Helper T cell (primary cell): ENCODE results near the gene GDNF.

DNA sequence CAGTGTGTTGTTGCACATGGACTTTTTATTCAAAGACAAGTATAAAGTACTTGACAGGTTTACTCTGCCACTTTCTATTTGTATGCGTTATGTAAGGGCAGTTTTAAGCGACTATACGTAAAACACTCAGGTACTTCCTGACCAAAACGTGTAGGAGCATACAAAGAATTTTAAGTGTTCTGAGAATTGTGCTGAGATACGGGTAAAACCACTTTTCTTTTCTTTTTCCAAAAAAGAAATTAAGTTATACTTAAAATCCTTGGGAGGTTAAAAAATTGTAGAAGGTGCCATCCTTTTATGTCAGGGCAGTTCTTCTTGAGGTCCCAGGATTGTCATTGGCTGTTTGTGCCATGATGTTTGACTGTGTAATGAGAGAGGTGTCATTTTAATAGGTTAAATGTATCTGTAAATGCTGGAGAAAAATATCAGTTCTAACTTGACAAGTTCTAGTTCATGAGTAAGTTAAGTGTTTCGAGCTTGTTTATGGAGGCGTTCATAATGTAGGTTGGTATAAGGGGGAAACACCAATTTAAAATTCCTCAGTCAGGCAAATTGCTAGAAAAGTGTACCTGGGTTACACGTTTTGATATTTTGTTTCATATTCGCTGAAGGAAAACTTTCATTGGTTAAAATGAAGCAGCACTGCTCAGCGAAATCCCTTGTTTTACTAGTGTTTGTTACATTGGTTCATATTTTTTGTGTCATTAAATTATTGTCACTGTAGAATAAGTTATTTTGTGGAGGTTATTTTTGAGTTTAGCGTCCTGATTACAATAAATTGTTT is 1.5 kb downstream of the NIPBL start:
- PRO-cap, 2 experiments = peak in 2 of 2 experiments; most common plus-strand start position 492 of the sequence (in 2); most common minus-strand start position 80 of the sequence (in 1)

- PRO-cap, 2 experiments = no peak in any of the 2 experiments
Measured at GRCh38 chr5:36878695-36879231, 2.2 kb downstream of the NIPBL start.

DNA sequence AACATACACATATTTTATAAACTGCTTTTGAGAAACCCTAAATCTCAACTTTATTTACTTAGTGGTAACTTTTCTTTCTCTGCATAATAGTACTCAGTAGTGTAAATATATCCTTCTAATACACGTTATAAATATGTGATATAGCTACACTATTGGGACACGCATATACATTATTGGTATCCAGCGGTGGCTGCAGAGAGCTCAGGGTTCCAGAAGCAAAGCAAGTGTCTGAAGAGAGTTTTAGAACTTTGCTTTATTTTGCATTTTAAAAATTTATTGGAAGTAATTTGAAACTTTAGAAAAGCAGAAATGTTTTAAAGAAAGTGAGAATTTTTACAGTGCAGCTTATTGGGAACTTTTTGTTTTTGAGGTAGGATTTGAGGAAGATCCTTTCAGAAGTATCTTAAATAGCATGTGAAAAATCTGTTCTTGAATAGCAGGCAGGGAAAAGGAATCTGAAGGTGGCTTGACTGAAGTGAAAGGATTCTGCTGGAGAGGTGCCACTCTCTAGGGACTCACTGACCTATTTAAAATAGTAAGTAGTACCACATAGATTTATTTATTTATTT is 68.9 kb downstream of the NIPBL start:
- PRO-cap, 2 experiments = no peak in any of the 2 experiments

DNA sequence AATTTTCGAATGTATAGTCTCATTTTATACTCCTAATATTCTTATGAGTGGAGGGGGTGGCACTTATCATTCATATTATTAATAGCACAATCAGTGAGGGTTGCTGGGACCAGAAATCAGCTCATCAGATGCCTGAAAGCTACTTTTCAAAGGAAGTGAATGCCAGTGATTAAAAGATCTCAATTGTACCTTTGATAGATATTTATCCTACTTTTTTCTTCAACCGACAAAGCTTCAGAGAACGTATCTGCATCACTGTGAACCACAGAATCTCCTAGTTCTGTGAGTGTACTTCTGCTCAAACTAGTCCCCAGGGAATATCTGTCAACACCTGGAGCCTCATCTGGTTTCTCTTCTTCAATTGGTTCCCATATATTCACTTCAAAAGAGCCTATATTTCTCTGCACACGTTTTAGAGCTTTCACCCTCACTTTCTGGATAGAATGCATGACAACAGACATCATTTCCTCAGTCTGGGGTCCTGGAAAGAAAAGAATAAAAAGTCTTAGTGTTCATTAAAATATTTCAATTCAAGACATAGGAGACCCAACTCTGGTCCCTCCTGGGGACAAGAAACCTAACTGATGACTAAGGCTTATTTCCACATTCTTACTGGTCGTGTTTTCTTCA is 64.5 kb downstream of the CPLANE1 start:
- PRO-cap, 2 experiments = no peak in any of the 2 experiments

GRCh38 chr5:37839653-37840960 is at the start of gene GDNF:
GDNF (minus strand) TSS chr5:37840041.
- PRO-cap, 2 experiments = no peak in any of the 2 experiments

- PRO-cap, 2 experiments = no peak in any of the 2 experiments
Measured at GRCh38 chr5:38400285-38400856, 142.0 kb downstream of the EGFLAM start.

DNA sequence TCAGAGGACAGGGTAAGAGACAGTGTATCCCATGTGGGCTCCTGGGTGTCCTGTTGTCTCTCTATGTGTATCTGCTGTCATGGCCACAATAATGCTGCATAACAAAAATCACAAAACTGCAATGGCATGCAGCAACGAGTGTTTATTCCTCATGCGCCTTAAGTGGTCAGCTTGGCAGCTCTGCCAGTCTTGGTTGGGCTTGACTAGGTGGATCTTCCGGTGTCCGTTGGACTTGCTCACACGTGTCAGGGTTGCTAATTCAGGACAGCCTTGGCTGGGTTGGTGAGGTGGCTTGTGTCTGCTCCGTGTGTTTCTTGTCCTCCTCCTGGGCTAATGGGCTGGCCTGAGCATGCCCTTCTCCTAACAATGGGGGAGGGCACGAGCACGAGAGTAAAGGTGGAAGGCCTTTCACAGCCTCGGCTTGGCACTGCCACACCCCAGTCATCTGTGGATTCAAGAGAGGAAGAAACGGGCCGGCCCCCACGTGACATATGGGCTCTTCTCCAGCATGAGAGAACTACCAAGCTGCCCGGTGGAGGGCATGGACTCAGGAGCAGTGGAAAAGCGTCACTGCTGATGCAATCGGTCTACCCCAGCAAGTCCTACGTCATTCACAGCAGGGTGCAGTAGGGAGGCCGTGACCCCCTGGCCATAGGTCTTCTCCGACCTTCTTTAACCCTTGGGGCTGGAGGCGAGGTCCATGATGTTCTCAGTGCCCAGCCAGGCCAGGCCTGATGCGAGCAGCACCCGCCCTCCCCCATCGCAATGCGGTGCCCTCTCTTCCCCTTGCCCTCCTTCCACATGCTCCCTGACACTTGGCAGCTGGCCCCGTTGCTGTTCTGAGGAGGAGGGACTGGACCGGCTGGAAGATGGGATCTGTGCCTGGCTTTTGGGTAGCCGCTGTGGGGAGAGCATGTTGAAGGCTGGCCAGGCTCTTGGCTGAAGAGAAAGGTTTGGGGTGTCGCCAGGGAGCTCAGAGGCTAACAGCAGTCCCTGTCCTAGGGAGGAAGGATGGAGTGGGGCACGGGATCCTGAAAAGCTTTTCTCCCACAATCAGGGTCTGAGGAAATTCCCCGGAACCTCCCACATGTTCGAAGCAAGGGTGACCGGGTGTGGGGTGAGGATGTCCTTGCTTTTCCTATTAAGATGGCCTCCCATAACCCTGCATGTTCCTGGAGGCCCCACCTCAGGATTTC is 90.0 kb downstream of the LIFR start:
- PRO-cap, 2 experiments = no peak in any of the 2 experiments

GRCh38 chr5:38534991-38535808 is 21.2 kb downstream of the LIFR start:
- PRO-cap, 2 experiments = no peak in any of the 2 experiments

DNA sequence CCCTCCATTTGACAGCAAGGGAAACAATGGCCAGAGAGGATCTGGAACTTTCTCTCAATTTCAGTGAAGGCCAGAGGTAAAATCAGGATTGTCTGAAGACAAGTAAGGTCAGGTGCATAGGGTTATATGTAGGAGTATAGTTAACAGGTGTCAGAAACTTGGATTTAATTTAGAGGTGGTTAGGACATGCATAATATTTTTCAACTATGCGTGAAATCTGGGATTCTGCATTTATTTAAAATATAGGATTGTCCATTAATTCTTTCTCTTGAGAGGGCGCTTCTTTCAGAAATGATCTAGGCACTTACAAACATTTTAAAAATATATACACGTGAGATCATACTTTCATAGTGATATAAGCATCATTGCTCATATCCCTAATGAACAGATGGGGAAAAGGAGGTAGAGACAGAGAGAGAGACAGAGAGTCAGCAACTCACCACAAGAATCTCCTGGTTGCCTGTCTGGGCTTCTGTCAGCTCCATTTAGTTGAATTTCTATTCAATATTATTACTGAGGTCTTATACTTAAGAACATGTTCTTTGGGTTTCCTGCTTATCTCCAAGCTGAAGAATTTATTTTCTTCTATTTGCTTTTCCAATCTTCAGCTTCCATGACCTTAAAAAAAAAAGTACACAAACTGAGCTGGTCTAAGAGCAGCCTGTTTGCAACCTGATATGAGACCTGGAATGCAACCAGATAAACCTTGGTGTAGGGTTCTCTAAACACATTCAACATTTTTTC is 51.4 kb upstream of the LIFR start:
- PRO-cap, 2 experiments = no peak in any of the 2 experiments

DNA sequence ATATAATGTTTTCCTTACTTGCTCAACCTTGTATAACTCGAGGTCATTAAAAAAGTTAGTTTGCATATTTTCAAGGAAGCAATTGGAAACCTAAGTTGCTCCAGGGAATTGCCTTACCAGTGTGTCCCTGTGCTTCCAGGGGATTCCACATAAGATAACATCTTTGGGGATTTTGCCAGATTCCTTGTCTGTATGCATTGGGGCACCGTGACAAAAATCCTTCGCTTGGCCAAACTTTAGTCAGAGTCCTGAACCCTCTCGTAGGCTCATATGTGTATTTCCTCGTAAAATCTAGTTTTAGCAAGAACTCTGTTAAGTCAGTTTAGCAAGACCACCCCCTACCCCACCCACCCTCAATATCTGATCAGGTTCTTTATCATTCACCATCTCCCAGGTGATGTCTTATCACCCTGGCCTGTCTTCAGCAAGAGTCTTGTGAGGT is 14.6 kb upstream of the OSMR start:
- PRO-cap, 2 experiments = no peak in any of the 2 experiments

- PRO-cap, 2 experiments = no peak in any of the 2 experiments
Measured at GRCh38 chr5:38835740-38836664, 9.8 kb upstream of the OSMR start.

GRCh38 chr5:38846606-38847211 is 897 bp downstream of the OSMR start:
- PRO-cap, 2 experiments = no peak in any of the 2 experiments

DNA sequence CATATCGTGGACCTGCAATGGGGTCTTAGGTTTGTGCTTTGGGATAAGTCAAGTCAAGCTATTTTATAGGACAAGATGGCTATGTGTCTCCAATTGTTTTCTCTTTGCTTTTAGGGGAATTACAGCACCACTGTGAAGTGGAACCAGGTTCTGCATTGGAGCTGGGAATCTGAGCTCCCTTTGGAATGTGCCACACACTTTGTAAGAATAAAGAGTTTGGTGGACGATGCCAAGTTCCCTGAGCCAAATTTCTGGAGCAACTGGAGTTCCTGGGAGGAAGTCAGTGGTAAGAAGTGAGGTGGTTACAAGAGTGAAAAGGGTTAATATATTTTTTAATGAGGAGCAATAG is 35.6 kb downstream of the OSMR start:
- PRO-cap, 2 experiments = no peak in any of the 2 experiments

DNA sequence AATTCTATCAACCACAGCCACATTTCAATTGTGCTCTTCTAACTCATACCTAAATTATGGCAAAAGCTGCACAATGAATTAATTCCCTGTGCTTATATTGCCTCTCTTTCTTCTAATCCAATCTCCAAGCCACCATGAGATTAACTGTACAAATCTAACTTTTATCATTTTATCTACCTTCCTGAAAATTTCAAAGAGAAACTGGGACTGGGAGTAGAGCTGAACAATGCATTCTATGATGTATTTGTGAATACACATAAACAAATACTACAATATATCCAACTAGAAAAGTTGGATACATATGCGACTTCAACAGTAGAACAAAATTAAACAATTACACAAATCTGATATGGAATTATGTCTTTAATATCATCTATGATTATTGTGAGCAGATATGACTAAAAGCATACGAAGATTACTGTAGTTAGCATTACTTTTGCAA is 42.7 kb downstream of the RICTOR start:
- PRO-cap, 2 experiments = no peak in any of the 2 experiments

- PRO-cap, 2 experiments = peak in 1 of 2 experiments; most common minus-strand start chr5:39200233 (in 1)
Measured at GRCh38 chr5:39199784-39200722, 19.3 kb downstream of the FYB1 start.

DNA sequence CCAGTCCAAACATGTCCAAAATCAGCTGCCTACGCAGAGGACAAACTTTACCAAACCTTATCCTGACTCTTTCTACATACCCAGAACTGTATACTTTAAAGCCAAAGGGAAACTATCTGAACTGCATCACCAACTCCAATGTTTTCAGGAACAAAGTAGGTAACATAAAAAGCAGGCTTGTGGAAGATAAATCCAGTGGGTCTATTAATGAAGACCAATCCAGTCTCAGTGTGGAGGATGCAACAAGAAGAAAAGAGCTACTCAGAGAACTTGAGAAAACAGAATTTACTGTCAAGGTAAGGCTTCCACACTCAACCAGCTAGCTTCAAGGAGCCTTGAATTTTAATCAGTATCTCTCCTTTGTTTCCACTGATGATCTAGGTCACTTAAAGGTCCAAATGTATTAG is 36.2 kb upstream of the FYB1 start:
- PRO-cap, 2 experiments = no peak in any of the 2 experiments

DNA sequence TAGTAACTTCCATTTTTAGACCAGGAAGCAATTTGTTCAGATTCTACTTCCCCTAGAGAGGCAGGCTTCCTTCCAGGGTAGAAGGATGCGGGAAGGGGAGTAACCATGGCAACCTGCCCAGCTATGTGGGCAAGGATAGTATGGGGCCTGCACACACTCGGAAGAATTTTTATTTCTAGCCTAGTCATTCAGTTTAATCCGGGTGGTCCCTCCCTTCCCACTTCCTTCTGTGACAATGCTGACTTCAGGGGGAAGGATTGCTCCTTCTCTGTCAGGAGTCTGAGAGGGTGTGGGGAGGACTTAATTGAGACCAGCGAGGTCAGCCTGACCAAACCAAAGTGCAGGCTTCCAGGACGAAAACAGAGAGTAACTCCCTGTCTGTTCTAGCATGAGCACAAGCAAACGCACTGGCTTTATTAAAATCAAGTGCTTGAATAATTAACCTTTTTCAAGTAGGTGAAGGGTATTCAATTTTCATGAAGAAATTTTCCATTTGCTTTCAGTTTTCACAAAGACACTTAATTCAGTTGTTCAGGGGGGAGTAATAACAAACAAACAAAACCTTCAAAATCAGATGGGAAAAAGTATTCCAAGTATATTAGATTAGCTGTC is 3.9 kb downstream of the DAB2 start:
- PRO-cap, 2 experiments = no peak in any of the 2 experiments

- PRO-cap, 2 experiments = peak in 2 of 2 experiments; most common plus-strand start chr5:40615829 (in 1); most common minus-strand start chr5:40615667 (in 2)
Measured at GRCh38 chr5:40615365-40616167, 64.1 kb upstream of the PTGER4 start.

- PRO-cap, 2 experiments = no peak in any of the 2 experiments
Measured at GRCh38 chr5:40696624-40697158, 17.0 kb downstream of the PTGER4 start.

DNA sequence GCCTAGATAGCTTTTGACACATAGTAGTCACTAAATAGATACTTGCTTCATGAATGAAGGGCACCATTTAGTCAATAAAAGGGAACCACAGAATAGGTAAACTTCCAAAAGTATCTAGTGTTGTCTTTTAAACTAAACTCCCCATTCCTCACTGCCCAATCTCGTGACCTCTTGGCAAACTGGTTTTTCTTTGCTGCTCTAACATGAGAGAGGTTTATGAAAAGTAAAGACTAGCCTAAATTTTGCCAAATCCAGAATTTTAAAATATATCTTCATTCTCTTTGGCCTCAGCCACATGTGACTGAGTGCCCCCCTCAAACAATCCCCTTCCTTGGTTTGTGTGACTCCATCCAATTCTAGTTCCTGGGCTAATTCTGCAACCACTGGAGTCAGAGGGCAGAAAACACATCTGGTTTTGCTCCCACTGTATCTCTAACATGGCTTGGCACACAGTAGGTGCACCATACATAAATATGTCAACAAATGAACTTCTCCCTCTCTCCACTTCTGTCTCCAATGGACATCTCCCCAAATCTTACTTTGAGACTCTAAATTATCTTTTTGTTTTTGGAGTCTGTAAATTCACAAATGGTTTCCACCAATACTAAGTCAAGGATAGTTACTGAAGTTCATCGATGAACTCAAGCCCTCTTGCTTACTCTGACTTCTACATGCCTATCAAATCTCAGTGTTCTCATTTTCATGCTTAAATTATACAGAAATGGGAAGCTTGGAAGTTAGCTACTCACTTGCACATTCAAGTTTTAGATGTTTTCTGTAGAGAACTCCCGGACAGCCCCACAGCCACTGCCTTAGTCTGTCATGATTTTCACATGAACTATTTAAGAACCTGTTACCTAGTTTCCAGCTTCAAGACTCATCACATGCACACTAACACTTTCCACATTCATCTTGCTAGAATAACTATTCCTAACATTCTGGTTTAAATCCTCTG is 6.3 kb downstream of the RPL37 start:
- PRO-cap, 2 experiments = no peak in any of the 2 experiments